Foreskin fibroblast (primary cell): ENCODE data around the genes TRIM74 and VPS37D.

DNA sequence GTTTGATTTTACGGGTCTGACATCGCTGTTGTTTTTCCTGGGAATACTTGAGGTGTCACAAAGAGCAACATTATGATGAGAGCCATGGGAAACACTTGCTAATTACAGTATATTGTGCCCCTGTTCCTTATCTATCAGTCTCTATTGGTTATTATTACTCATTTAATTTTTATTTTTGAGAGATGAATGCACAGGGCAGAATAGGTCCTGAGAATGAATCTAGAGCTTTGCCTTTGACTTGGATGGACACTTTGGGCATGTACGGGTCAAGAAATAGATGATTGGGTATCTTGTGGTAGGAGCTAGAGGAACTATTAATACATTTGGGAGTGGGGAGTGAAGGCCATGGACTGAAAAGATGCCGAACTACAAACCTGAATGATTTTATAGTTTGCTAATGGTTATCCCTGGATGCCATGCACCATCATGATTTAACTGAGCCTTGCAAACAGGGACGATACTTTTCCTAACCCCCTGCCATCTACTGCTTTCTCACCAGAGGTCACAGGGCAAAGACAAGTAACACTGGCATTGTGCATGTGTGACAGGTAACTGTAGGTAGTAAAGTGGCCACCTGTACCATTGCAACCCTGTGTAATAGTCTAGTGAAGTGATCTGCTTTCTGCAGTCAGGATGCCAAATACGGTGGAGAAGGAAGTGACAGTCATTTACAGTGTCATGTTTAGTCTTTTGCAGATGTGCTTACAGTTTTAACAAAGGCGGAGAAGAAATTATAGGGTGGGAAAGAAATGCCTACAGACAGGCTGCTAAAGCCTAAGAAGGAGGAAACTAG is 157.5 kb downstream of the AUTS2 start:
- RRBS, result no CpG with 5 or more reads among the region's 7 CpGs

DNA sequence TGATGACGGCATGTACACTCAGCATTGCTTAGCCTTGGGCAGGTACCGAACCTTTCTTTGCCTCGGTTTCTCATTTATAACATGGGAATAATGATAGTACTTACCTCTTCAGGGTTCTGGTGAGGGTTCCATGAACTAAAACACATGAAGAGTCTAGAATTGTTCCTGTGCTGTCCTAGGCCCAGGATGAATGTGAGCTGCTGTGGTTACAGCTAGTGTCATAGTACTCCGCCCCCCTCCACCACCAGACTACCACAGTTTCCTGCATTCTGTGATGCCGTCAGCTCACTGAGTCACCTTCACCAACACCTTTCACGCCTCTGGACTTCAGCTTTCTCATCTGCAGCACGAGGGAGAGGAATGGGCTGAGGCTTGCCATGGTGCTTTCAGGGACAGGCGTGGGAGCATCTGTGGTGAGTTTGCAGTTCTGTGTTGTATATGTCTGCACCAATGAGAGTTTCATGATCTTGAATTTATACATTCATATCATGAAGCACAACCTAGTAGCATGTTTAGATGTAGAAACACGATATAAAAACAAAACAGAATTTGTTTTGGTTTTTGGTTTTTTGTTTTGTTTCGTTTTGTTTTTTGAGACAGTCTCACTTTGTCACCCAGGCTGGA is 483.8 kb upstream of the GALNT17 start:
- RRBS, result no CpG with 5 or more reads among the region's 10 CpGs

- RRBS, result 1% methylated on average over 53 of the region's 87 CpGs
These were observed 438.4 kb upstream of the GALNT17 start for GRCh38 chr7:70693219-70694271.

DNA sequence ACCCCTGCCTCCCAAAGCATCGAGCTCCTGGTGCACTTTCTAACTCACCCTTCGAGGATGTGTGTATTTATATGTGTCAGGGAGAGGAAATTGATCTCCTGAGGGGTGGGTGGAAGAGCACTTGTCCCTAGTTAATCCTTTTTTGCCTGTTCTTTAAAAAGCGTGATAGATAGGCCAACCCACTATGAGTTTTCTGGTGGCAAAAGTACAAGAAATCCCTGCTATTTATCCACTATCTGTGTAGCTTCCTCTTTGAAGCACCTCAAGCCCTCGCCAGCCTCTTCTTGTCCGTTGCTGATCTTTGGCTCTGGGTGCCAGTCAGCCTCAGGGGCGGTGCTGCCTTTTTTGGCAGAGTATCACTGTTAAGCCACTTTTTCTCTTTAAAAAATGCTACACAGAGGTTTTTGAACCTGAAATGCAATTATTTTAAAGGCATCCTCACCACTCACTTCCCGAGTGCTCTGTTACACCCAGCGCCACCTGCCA is 414.5 kb upstream of the GALNT17 start:
- RRBS, result no CpG with 5 or more reads among the region's 8 CpGs

- RRBS, result no CpG with 5 or more reads among the region's 5 CpGs
These were observed 393.8 kb upstream of the GALNT17 start for GRCh38 chr7:70738080-70738643.

GRCh38 chr7:70762629-70763584 is 369.0 kb upstream of the GALNT17 start:
- RRBS, result 93% methylated on average over 4 of the region's 17 CpGs

GRCh38 chr7:70786886-70787519 is 344.9 kb upstream of the GALNT17 start:
- RRBS, result no CpG with 5 or more reads among the region's 20 CpGs

GRCh38 chr7:71117511-71117831 is 14.5 kb upstream of the GALNT17 start:
- RRBS, result no CpG with 5 or more reads among the region's 2 CpGs

DNA sequence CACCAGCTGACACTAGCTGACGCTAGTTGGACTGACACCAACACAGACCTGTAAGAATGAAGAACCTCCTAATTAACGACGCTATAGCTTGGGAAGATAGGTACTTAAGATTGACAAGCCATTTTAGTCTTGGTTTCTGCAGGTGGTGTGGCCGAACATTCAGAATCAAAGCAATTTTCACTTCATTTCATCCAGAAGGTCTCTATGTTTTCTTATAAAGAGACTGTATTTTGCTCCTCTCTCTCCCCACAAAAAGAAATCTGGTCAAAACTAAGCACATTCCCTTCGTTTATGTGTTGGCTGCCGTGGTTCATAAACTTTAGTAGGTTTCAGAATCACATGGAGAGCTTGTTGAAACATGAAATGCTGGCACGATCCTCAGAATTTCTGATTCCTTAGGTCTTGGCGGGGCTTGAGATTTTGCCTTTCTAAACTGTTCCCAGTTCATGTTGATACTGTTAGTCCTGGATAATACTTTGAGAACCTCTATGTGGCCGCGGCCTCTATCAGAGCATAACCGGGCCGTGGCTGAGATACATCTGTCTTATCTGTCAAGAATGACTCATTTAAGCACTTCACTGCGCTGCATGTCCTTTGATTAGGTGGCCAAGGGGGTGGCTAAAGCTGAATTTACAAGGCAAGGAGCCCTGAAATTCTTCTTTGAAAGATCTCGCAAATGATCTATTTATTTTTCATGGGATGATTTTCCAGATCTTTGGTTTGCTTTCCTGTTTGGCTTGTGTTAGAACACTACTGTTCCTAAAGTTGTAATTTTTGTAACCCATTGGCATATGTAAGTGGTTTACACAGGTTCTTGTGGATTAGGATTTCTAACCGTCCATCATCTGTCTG is 66.8 kb downstream of the GALNT17 start:
- RRBS, result no CpG with 5 or more reads among the region's 15 CpGs

DNA sequence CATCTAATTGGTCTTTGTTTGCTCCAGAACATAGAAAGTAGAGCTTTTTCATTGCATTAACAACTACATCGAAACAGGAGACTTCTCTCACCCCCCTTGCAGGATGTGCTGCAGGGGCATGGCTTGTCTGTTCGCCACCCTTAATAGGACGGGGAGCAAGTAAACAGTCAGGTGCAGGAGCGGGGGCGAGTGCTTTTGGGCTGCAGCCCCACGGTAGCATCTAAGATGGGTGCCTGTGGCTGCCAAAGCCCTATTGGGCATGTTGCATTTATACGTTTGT is 326.2 kb downstream of the GALNT17 start:
- RRBS, result no CpG with 5 or more reads among the region's 7 CpGs

GRCh38 chr7:71497413-71497955 is 365.5 kb downstream of the GALNT17 start:
- RRBS, result no CpG with 5 or more reads among the region's 5 CpGs

GRCh38 chr7:72337515-72338114 is 74.5 kb downstream of the CALN1 start:
- RRBS, result no CpG with 5 or more reads among the region's 26 CpGs

DNA sequence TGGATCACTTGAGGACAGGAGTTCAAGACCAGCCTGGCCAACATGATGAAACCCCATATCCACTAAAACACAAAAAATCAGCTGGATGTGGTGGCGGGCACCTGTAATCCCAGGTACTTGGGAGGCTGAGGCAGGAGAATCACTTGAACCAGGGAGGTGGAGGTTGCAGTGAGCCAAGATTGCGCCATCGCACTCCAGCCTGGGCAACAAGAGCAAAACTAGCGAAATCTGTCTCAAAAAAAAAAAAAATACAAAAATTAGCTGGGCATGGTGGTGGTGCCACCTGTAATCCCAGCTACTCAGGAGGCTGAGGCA is 12.3 kb upstream of the TYW1B start:
- RRBS, result no CpG with 5 or more reads among the region's 4 CpGs

DNA sequence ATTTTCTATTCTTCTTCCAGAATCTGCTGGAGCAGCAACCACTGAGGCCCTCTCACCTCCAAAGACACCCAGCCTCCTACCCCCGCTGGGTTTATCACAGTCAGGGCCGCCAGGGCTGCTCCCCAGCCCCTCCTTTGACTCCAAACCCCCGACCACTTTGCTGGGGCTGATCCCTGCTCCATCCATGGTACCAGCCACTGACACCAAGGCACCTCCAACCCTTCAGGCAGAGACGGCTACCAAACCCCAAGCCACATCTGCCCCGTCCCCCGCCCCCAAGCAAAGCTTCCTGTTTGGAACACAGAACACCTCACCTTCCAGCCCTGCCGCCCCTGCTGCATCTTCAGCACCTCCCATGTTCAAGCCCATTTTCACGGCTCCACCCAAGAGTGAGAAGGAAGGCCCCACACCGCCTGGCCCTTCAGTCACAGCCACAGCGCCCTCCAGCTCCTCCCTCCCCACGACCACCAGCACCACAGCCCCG is 17.0 kb downstream of the POM121 start:
- RRBS, result no CpG with 5 or more reads among the region's 12 CpGs

- RRBS, result no CpG with 5 or more reads among the region's 13 CpGs
These were observed 19.6 kb downstream of the POM121 start for GRCh38 chr7:72944284-72945025.

- RRBS, result no CpG with 5 or more reads among the region's 31 CpGs
These were observed at the start of gene TRIM74 for GRCh38 chr7:72969409-72969752. TRIM74 (minus strand) TSS chr7:72969466.

DNA sequence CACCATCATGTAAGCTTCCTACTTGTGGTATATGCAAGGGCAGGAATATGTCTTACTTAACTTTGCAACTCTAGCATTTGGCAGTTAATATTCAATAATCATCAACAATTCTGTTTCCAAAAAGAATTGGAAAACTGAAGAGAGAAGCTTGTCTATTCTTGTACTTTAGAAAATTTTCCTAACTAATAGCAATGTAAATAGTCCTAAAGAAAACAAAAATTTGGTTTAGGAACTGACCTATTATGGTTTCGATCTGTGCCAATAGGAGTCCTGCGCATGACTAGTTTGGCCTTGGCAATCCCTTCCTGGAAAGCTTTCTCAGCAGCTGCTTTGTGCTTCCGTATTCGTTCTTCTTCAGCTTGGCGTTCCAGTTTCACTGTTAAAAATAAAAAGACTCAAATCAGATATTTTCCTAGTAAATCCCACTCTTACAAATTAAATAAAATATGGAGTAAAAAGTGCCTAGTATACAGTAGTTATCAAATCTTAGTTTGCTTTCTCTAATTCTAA is 36.6 kb downstream of the FZD9 start:
- RRBS, result no CpG with 5 or more reads among the region's 5 CpGs

- RRBS, result no CpG with 5 or more reads among the region's 5 CpGs
These were observed 9.2 kb upstream of the BCL7B start for GRCh38 chr7:73566418-73567412.

DNA sequence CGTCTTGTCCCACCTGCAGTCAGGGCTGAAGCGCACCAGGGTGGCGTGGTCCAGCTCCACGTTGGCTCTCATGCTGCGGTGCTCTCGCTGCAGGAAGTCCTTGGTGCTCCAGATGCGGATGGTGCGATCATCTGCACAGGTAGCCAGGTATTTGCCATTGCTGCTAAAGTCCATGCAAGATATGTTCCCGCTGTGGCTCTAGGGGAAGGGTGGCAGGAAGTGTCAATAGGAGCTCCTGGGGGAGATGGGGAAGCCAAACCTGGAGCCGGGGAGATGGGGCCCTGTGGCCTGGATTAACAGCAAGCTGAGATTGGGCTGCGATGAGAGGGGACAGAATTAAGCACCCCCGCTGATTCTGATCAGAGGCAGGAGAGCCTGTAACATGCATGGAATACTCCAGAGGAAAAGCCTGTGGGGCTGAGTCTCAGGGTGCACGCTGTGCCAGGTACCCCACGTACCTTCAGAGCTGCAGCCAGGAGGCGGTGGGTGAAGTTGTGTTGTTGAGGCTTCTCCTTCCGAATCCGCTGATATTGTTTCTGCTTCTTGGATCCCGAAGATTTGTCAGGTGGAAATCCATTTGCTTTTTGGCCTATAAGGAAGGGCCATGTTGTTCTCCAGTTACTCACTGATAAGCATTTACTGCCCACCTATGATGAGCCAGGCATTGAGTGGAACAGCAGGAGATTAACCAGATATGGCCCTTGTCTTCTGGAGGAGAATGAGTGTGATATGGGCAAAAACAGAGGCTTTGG is 4.3 kb downstream of the TBL2 start:
- RRBS, result no CpG with 5 or more reads among the region's 18 CpGs

DNA sequence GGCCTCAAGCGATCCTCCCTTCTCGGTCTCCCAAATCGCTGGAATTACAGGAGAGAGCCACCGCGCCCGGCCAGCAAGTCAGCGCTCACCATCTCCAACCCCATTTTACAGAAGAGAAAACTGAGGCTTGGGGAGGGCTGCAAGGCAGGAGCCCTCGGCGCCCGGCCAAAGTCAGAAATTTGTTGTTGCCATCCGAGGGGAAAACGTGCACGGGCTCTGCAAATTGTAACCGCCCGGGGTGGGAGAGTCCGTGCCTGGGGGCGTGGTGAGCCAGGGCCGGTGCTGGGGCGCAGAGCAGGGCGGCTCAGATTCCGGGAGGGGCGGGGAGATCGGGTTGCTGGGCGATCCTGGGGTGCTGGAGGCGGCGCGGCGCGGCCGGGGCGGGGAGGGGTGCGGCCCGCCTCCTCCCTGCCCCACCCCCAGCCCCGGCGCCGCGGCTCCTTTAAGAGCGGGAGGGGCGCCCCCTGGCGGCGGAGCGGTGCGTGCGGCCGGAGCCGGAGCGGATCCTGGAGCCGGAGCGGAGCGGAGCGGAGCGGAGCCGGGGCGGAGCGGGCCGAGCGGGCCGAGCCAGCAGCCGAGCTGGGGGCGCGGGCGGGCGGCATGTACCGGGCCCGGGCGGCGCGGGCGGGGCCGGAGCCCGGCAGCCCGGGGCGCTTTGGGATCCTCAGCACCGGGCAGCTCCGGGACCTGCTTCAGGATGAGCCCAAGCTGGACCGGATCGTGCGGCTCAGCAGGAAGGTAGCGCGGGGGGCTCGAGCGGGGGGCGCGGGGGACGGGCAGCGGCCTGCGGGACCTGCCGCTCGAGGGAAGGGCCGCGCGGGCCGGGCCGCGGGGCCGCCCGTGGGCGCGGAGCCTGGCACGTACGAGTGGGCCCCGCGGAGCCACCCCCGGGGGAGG is at the start of gene VPS37D:
Gene VPS37D, plus strand, starts transcription at position 473 of the 897 bp plus-strand sequence.
- RRBS, result 2% methylated on average over 72 of the region's 104 CpGs